Heart (tissue), 3 donors: Measurements from ENCODE around the genes TIMM50, DLL3 and MAP3K10.

DNA sequence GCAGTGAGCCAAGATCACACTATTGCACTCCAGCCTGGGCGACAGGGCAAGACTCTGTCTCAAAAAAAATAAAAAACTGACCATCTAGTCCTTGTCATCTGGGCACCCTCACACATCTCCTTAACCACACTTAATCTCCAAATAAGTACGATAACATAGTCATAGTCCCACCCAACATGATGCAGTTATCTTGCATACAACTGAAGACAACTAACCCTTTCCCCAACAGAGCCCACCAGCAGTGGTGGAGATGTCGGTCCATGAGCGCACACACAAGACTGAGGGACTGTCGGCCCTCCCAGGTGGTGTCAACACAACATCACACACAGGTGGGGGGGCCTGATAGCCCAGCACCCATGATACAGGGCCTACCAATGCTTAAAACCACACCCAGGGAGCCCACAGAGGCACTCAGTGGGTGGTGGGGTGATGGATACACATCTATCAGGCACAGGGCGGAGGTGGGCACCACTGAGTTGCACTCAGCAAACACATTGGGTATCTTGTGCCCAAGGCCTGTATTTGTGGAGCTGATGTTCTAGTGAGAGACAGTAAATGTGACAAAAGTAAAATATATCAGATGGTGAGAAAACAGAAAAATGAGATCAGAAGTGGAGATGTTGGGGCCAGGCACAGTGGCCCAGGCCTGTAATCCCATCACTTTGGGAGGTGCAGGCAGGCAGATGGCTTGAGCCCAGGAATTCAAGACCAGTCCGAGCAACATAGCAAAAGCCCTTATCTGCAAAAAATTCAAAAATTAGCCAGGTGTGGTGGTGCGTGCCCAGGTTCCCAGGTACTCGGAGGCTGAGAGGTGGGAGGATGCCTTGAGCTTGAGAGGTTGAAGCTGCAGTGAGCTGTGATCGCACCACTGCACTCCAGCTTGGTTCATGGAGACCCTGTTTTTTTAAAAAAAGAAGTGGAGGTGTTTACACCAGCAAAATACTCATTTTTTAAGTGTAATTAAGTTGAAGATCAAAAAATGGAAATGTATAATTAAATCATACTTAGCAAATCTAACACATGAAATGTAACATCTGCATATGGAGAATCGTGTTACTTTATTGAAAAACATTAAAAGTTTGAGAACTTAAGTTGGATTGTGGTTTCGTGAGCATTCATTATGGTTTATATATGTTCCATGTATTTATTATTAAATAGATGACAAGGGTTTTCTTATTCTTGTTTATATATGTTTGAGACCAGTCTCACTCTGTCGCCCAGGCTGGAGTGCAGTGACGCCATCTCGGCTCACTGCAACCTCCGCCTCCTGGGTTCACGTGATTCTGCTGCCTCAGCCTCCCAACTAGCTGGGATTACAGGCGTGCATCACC is 6.7 kb upstream of the ZFP36 start:
- RAMPAGE, long total RNA, 2 experiments: no peak in any of the 2 experiments

GRCh38 chr19:39402025-39403348 is 4.2 kb upstream of the ZFP36 start:
- RAMPAGE, long total RNA, 2 experiments: no peak in any of the 2 experiments

DNA sequence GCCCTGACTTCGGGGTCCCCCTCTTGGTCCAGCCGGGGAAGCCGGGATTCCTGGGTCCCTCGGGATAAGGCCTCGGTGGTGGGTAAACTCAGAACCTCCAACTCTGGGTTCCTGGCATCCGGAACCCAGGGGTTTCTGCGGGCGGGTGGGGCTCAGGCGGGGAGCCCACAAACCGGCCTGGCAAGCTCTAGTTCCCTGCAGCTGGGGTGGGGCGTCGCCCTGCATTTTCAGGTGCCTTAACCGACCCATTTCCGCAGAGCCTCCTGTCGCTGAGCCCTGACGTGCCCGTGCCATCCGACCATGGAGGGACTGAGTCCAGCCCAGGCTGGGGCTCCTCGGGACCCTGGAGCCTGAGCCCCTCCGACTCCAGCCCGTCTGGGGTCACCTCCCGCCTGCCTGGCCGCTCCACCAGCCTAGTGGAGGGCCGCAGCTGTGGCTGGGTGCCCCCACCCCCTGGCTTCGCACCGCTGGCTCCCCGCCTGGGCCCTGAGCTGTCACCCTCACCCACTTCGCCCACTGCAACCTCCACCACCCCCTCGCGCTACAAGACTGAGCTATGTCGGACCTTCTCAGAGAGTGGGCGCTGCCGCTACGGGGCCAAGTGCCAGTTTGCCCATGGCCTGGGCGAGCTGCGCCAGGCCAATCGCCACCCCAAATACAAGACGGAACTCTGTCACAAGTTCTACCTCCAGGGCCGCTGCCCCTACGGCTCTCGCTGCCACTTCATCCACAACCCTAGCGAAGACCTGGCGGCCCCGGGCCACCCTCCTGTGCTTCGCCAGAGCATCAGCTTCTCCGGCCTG is 1.0 kb downstream of the ZFP36 start:
- RAMPAGE, long total RNA, 2 experiments: no peak in any of the 2 experiments

DNA sequence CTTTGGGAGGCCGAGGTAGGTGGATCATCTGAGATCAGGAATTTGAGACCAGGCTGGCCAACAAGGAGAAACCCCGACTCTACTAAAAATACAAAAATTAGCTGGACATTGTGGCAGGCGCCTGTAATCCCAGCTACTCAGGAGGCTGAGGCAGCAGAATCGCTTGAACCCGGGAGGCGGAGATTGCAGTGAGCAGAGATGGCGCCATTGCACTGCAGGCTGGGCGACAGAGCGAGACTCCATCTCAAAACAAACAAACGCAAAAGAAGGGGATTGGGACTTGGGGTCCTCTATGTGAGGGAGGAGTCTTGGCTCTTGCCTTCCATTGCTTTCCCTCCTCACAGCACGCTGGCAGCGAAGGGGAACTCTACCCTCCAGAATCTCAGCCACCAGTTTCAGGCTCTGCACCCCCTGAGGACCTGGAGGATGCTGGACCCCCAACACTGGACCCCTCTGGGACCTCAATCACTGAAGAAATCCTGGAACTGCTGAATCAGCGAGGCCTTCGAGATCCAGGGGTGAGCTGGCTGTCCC is 9.4 kb downstream of the PLEKHG2 start:
- RAMPAGE, long total RNA, 2 experiments: no peak in any of the 2 experiments

GRCh38 chr19:39428145-39429309 is 7.2 kb downstream of the RPS16 start:
- RAMPAGE, long total RNA, 2 experiments: no peak in any of the 2 experiments

GRCh38 chr19:39480316-39481404 is at the start of gene TIMM50:
Gene TIMM50 (plus strand): TSS chr19:39480838.
- RAMPAGE, long total RNA, 2 experiments: start-site peak on the plus strand in 2 of 2 experiments, at chr19:39480838-39480905 at its widest, 146 to 1,308 reads per replicate; start-site peak on the minus strand in 1 of 2 experiments, at chr19:39480712-39480727 at its widest, 7 reads per replicate

DNA sequence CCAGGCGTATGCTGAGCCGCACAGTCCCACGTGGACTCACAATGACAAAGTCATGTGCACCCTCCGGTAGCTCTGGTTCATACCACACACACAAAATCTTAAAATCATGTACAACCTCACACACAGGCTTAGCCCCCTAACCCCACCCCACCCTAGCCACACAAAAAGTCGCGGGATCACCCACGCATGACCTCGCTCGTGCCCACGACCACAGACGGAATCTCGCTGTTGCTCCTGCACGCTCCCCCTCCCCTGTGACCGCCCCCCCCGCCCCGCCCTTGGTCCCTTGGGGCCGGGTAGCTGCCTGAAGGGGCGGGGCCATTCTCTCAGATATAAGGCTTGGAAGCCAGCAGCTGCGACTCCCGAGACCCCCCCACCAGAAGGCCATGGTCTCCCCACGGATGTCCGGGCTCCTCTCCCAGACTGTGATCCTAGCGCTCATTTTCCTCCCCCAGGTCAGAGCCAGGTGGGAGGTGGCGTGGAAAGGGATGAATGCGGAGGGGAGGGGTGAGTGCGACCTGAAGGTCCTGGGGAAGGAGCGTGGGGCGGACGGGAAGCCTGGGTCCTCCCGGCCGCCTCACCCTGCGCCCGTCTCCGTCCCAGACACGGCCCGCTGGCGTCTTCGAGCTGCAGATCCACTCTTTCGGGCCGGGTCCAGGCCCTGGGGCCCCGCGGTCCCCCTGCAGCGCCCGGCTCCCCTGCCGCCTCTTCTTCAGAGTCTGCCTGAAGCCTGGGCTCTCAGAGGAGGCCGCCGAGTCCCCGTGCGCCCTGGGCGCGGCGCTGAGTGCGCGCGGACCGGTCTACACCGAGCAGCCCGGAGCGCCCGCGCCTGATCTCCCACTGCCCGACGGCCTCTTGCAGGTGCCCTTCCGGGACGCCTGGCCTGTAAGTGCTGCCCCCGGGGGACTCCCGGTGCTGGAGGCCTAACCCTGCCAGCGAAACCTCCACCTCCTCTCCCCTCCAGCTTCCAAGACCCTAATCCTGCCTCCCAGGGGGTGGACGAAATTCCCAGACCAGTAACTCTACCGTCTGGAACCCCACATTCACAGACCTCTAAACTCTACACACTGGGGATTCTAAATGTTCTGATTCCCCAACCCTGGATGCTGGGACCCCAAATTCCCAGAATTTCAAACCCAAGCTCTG is at the start of gene DLL3:
Gene DLL3, plus strand, starts transcription at position 359 of the 1,146 bp plus-strand sequence.
- RAMPAGE, long total RNA, 2 experiments: no peak in any of the 2 experiments

GRCh38 chr19:39502630-39503185 is 4.0 kb downstream of the DLL3 start:
- RAMPAGE, long total RNA, 2 experiments: no peak in any of the 2 experiments

- RAMPAGE, long total RNA, 2 experiments: no peak in any of the 2 experiments
Observed at GRCh38 chr19:39796087-39796286, 17.3 kb downstream of the LEUTX start.

DNA sequence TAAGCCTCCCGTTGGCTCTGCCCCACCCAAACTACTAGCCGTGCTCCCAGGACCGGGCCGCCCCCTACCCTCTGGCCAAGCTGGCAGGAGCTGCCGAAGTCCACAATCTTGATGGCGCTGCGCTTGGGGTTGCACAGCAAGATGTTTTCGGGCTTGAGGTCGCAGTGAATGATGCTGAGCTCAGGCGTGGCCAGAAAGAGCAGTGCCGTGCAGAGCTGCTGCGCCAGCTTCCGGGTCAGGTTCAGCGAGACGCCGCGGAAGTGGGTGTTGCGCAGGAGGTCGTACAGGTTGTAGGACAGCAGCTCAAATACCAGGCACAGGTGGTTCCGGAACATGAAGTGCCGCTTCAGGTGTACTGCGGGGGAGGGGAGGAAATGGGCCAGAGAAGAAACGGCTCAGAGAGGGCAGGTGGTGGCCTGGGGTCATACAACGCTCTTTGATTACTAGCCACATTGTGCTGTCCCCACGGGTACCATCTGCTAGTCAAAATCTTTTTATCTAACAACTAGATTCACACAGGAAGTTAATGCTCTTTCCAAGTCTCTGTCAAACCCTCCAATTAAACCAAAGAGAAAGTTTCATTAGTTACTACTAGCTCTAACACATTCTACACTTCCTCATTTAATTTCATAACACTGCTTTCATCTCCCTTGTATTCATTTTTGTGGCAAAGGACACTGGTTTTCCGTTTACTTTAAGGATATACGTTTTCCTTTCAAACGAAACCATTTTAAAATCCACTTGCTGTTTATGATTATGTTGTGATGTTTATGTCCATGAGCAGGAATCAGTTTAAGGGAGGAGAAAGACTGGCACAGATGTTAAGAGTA is 5.5 kb downstream of the DYRK1B start:
- RAMPAGE, long total RNA, 2 experiments: no peak in any of the 2 experiments

GRCh38 chr19:39839697-39840593 is 6.0 kb upstream of the DYRK1B start:
- RAMPAGE, long total RNA, 2 experiments: no peak in any of the 2 experiments

- RAMPAGE, long total RNA, 2 experiments: no peak in any of the 2 experiments
Observed at GRCh38 chr19:39866722-39867015, 20.5 kb upstream of the FBL start.

GRCh38 chr19:39873176-39873635 is 27.0 kb upstream of the FBL start:
- RAMPAGE, long total RNA, 2 experiments: no peak in any of the 2 experiments

DNA sequence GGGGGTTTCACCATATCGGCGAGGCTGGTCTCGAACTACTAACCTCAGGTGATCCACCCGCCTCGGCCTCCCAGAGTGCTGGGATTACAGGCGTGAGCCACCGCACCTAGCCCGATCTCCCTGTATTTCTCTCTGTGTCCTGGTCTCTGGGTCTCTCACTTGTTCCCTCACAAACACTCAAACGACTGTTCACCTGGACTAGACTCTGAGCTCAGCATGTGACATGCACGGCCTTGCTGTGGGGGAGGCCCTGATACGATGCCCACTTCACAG is 32.7 kb upstream of the FBL start:
- RAMPAGE, long total RNA, 2 experiments: no peak in any of the 2 experiments

GRCh38 chr19:39897844-39898184 is 51.6 kb upstream of the FBL start:
- RAMPAGE, long total RNA, 2 experiments: no peak in any of the 2 experiments

DNA sequence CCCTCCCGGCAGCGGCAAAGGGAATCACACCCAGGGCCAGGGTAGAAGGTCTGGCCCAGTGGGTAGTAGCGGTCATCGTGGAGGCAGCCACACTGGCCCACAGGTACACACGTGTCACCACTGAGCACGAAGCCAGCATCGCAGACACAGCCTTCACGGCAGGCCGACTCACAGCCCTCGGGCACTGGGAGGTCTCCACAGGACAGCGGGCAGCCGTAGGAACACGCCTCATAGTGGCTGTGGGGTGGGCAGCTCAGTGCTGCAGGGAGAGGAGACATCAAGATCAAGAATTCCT is 59.8 kb upstream of the FBL start:
- RAMPAGE, long total RNA, 2 experiments: no peak in any of the 2 experiments

DNA sequence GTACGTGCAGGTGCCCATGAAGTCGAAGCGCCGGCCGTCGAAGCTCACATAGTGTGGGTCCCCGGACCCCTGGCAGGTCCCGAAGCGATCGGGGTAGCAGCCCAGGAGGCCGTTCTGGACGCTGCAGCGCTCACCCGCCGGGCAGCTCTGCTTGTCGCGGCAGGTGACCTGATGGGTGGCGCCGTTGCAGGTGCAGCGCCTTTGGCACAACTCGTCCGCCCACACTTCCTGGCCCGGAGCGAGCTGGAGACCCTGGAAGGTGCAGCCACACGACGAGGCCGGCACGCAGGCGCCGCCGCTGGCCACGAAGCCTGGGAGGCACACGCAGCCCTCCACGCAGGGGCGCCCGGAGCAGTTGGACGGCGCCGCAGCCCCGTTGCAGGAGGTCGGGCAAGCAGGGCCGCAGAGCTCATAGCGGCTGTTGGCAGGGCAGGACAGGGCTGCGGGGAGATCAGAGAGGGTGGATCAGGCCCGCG is 55.6 kb upstream of the PSMC4 start:
- RAMPAGE, long total RNA, 2 experiments: no peak in any of the 2 experiments

- RAMPAGE, long total RNA, 2 experiments: no peak in any of the 2 experiments
Observed at GRCh38 chr19:39971308-39971614, 296 bp downstream of the PSMC4 start.

- RAMPAGE, long total RNA, 2 experiments: no peak in any of the 2 experiments
Observed at GRCh38 chr19:40190390-40191526, at the start of gene MAP3K10. Gene MAP3K10 (plus strand): TSS chr19:40191426.

- RAMPAGE, long total RNA, 2 experiments: no peak in any of the 2 experiments
Observed at GRCh38 chr19:40225803-40226481, 547 bp downstream of the CCNP start.